Tibial artery (tissue), 1 donor: ENCODE data around the gene GTF2IRD1.

GRCh38 chr7:74179063-74179781, 5.1 kb downstream of the EIF4H start:
- PRO-cap, result no peak

DNA sequence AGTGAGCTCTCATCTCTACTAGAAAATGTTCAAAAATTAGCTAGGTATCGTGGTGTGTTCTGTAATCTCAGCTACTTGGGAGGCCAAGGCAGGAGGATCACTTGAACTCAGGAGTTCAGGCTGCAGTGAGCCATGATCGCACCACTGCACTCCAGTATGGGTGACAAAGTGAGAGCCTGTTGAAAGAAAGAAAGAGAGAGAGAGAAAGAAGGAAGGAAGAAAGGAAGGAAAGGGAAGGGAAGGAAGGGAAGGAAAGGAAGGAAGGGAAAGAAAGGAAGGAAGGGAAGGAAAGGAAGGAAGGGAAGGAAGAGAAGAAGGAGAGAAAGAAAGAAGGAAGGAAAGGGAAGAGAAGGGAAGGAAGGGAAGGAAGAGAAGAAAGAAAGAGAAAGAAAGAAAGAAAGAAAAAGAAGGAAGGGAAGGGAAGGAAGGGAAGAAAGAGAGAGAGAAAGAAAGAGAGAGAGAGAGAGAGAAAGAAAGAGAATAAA, 61.5 kb downstream of the CLIP2 start:
- PRO-cap, result no peak

DNA sequence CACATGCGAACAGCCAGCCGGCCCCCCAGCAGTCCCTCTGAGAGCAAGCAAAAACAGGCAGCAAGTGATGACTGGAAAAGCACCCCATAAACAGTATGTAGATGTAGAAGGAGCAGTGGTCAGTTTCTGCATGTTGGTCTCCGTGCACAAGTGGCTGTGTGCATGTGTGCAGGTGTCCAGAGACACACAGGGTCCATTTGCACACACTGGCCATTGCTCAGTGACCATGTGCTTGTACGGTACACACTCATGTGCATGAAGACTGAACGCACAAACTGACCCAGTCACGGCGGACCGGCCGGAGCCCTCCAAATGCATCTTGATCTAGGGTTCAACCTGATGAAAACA, 79.7 kb upstream of the GTF2IRD1 start:
- PRO-cap, result unidirectional peak, plus-strand start at position 290 of the sequence

GRCh38 chr7:74453265-74454223, at the start of gene GTF2IRD1:
TSS of gene GTF2IRD1 (plus strand) at chr7:74453906.
- PRO-cap, result bidirectional peak, plus-strand start at chr7:74453906, minus-strand start at chr7:74453717; bidirectional peak, plus-strand start at chr7:74454120, minus-strand start at chr7:74454060

- PRO-cap, result no peak
Measured at GRCh38 chr7:74466034-74467043, 12.6 kb downstream of the GTF2IRD1 start.

DNA sequence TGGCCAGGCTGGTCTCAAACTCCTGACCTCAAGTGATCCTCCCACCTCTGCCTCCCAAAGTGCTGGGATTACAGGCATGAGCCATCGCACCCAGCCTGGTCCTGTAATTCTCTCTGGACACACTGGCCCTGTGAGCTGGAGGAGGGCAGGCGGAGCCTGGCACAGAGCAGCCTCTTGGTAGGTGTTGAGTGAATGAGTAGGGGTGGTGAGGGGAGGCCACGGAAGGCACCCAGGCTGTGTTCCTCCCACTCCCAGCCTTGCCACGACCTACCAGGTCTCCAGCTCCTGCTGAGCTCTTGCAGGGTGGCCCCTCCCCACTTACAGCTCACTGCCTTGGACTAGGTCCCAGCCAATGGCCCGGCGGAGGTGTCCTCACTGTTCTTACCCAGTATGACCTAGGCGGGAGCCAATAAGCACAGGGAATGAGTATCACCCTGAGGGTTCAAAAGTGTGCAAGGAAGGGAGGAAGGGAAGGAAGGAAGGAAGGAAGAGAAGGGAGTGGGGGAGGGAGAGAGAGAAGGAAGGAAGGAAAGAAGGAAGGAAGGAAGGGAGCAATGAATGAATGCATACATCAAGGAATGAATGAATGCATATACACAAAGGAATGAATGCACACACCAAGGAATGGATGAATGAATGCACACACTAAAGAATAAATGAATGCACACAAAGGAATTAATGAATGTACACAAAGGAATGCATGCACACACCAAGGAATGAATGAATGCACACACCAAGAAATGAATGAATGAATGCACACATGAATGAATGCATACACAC, 45.4 kb downstream of the GTF2IRD1 start:
- PRO-cap, result no peak

GRCh38 chr7:74513926-74514806, 60.5 kb downstream of the GTF2IRD1 start:
- PRO-cap, result no peak

DNA sequence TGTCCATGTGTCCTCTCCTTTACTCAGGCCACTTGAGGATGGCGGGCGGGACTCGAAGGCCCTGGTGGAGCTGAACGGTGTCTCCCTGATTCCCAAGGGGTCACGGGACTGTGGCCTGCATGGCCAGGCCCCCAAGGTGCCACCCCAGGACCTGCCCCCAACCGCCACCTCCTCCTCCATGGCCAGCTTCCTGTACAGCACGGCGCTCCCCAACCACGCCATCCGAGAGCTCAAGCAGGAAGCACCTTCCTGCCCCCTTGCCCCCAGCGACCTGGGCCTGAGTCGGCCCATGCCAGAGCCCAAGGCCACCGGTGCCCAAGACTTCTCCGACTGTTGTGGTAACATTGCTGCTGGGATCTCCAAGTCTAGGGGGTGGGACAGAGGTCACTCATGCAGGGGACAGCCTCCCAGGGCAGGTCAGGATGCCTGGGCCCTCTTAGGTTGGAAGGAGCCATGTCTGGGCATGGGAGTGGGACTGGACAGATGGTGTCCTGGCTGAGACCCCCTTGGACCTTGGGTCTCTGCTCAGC, 65.7 kb downstream of the GTF2IRD1 start:
- PRO-cap, result no peak

GRCh38 chr7:74721546-74722332, 52.1 kb upstream of the NCF1 start:
- PRO-cap, result no peak

- PRO-cap, result no peak
Measured at GRCh38 chr7:74762203-74762545, 11.6 kb upstream of the NCF1 start.

DNA sequence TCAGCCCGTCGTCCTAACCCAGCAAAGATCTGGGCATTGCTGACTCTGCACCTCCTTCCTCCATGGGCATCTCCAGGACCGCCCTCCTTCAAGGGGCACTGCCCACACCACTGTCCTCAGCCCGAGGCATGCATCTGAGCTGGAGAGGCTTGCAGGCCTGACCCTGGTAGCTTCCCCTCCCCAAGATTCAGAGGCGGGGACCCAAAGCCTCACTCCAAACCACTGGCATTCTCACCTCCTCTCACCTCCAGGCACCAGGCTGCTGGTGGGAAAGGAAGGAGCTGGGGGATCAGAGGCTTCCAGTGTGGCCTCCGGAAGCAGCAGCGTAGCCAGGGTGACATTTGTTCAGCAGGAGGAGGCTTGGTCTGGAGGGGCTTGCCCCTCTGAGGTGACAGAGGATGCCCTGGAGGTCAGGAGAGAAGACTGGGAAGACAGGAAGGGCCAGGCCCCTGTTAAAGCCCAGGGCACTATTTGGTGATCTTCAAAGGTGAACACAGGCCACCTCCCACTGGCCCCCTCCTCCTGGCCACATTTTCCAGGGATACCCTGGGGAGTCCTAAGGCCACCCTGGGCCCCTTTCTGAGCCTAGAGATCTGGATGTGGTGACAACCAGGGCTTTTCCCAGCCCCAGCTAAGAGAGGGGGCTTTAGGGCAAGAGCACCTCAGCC, 44.8 kb downstream of the RCC1L start:
- PRO-cap, result no peak

GRCh38 chr7:75064344-75064781, 9.2 kb downstream of the RCC1L start:
- PRO-cap, result no peak

DNA sequence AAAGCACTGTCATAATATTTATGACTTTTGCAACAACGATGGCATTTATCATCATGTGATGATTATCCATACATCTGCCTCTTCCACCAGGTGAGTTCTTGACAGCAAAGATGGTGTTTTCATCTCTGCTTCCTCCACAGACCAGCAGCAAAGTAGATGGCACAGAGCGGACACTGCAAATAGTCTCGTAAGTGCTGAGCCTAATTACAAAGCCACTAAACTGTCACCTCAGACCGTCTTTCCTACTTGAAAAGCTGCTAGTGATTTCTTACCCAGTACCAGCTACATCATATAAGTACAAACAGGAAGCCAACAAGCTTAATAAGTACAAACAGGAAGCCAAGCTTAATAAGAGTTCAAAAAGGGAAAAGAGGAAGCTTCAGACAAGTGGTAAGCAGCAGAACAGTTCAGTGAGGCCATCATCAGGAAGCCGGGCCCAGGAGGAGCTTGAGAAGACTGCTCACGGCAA, 32.1 kb downstream of the TRIM73 start:
- PRO-cap, result no peak

DNA sequence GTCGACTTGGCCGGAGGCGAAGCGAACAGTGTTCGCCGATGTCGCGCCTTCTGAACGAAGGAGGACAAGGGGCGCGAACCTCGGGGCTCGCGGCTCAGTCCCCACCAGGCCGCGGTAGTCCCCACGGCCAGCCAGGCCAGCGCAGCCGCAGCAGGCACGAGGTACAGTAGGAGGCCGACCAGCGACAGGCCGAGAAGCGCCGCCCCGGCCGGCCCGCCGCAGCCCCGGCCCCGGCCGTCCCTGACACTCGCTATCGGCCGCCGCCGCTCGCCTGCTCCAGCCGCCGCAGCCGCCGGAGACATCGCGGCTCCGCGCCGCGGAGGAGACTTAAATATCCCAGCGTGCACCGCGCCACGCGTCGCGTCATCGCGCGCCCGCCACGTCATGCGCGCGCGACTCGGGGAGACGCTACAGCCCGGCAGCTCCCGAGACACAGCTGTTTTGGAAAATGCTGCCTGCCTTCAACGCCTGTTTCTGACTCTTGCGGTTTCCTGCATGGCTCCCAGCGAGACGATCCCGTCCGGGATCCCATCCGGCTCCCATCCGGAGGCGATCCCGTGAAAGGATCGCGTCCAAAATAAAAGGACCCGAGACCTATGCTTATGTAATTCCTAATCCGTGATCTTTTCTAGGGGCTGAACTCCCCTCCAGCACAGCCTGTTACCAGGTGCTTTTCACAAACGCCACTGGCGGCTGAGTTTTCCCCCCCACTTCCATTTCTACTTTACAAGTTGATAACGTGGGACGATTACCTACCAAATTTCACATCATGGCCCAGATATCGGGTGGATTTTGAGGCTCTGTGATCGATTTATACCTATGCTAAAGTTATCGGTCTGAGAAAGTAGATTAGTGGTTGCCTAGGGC, 43.4 kb downstream of the POM121C start:
- PRO-cap, result no peak

GRCh38 chr7:75649288-75650160, 89.2 kb downstream of the HIP1 start:
- PRO-cap, result no peak

GRCh38 chr7:75695103-75695302, 43.7 kb downstream of the HIP1 start:
- PRO-cap, result no peak

GRCh38 chr7:75951446-75951958, 36.5 kb downstream of the POR start:
- PRO-cap, result no peak

DNA sequence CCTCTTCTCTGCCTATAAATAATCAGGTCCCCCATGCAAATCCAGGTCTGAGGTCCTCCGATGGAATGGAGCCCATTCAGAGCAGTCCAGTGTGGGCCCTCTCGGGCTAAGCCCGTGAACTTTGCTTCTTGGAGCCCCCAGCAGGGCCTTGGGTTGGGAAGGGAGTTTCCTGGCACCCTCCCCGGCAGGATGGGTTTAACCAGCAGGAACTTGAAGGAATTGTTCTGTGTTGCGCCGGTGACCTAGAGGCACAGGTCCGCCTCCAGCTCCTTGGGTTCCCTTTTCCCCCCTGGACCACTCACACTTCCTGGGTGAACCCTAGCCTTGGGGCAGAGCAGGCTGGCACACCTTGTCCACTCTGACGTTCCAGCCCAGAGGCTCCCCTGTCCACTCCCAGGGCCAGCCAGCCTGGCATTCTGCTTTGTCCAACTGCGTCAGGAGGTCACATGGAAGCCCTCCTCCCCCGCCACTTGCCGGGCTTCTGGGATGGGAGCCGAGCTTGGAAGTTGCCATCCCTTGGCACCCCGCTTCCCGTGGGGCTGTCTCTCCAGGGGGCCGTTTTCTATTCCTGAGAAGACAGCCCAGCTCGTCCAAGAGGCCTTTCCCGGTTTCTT, 25.9 kb downstream of the TMEM120A start:
- PRO-cap, result no peak

GRCh38 chr7:75990909-75991547, 3.4 kb downstream of the TMEM120A start:
- PRO-cap, result no peak

DNA sequence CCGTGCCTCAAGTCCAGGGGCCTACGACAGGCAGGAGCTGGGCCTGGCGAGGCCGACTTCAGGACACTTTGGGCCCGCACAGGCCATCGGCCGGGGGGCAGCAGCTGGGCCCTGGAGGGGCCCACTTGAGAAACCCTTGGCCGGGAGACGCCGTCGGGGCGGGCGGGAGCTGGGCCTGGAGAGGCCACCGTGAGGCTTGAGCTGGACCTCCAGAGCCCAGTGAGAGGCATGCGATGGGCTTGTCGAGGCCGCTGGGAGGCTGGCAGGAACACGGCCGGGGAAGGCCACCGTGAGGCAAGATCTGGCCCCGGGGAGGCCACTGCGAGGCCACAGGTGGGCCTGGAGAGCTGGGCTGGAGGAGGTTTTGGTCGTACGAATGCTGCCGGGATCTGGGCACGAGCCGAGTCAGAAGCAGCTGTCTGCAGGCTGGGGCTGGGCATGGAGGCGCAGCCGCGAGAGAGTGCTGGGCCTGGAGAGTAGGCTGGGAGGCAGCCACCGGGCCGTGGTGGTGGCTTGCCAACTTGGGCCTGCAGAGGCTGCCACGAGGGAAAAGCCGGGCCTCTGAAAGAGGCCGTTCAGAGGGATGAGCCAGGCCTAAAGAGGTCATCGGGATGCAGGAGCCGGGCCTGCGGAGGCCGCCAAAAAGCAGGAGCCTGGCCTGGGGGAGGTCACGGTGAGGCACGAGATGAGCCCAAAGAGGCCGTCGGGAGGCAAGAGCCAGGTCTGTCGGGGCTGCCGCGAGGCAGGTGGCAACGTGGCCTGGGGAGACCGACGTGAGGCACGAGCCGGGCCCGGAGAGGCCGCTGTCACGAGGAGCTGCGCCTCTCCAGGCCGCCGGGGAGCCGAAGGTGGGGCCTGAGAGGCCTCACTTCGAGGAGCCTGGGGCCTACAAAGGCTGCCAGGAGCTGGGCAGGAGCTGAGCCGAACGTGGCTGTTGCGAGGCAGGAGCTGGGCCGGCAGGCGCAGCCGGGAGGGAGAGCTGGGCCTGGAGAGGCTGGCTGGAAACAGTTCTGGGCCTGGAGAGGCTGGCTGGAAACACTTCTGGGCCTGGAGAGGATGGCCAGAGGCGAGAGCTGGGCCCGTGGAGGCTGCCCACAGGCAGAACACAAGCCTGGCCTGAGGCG, 24.3 kb downstream of the MDH2 start:
- PRO-cap, result no peak